ENCODE measurements around the gene PRR20B.

DNA sequence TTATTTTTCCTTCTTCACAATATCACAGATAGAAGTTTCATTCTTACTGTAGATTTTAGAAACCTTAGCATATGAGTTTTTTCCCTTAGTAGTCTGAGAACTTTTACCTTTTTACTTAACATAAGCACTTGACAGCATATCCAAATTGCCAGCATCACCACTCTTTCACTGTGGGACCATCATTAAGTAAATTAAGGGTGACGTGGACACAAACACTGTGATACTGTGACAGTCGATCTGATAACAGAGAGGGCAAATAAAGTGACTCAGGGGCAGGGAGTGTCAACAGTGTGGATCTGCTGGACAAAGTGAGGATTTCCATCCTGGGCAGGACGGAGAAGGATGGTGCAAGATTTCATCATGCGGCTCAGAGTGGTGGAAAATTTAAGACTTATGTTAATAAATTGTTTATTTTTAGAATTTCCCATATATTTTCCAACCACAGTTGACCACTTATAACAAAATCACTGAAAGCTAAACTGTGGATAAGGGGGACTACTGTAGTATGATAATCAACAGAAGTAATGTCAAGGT is 60.0 kb upstream of the WDFY2 start:
- PRO-cap = no peak

DNA sequence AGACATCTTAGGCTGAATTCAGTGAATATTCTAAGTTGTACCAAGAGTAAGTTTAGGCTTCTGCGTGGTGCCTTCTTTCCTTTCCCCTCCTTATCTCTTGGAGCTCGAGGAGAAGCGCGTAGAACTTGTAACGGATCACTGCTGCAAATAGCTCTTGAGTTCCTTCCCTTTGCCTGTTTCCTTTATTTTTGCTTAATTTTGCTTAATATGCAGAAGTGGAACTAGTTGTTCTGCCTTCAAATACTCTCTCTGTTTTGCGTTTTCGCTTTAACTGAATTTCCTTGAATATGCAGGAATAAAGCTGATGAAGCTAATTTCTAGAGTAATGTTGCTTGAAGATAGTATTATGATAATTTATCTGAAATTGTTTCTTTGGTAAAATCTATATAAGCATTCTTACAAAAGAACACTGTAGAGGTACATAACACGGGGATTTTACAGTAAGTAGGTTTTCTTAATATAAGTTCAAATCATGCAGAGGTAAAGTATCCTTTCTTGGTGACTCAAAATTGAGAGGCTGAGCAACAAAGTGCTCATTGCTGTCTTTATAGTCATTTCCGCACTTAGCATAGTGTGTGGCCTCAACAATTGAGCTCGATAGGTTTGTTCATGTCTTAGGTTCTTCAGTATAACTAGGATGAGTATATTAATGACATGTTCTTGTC is 1.2 kb downstream of the WDFY2 start:
- PRO-cap = unidirectional peak, minus-strand start at position 149 of the sequence

DNA sequence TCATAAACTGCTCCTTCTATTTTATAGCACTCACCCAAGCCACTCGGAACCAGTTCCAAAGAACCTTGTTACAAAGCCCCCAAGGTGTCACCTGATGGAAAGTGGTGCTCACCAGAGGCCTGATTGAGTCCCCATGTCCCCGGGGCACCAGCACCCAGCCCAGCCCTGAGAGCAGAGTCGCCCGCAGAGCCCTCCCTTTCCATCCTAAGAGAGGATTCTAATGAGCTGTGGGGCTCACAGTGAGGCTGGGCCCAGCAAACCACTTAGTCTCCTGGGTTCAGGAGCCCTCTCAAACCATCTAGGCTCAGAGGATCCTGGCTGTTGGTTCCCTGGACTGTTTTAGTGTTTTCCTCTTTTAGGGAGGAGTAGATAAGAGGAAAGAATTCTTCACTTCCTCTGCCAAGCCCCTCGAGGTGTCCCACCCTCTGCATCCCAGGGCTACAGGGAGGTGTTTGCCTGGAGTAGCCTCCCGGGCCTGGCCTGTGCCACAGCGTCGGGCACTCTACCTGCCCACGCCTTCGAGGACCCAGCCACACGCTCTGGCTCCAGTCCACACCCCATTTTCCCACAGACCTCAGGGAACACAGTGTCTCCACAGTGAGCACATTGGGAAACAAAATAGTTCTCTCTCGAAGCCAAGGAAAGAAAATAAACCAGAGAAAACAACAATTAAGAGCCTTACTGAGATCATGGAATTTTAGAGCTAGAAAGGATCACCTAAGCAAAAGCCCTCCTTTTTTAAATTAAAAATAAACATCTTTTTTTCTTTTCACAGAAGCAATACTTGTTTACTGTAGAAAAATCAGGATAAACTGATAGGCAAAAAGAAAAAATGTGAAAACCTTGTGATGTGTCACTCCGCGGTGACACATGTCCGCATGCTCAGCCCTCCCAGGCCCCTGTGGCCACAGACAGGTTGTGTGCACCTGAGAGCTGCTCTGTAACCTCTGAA is 34.3 kb downstream of the DHRS12 start:
- PRO-cap = no peak

DNA sequence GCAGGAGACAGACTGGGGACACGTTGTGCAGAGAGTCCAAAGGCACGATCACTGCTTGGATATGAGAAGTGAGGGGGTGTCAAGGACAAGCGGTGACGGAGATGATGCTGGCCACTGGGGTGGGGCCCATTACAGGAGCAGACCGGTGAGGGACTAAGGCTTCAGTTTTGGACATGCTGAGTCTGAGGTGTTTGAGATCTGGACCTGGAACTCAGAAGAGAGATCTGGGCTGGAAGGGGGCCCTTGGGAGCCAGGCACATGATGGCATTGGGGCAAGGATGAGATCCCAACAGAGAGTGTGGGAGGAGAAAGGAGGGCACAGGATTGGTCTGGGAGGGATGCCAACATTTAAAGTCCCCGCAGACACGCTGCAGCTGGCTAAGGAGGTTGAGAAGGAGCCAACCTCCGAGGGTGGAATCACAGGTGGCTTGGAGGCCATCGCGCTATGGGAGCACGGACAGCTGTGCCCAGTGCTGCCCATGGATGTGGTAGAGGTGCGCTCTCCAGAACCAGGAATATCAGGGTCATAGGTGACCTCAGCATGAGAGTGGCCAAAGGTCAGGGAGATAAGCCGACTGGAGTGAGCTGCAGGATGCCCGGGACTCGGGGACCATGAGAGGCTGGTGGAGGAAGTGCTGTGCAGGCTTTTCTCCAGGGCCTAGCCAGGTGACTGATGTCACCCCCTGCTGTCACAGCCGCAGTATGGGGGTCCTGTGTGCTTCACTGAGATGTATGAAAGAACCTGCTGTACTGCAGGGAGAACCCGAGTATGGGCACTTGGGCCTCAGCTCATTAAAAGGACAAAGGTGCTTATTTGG is 21.8 kb downstream of the DHRS12 start:
- PRO-cap = no peak

DNA sequence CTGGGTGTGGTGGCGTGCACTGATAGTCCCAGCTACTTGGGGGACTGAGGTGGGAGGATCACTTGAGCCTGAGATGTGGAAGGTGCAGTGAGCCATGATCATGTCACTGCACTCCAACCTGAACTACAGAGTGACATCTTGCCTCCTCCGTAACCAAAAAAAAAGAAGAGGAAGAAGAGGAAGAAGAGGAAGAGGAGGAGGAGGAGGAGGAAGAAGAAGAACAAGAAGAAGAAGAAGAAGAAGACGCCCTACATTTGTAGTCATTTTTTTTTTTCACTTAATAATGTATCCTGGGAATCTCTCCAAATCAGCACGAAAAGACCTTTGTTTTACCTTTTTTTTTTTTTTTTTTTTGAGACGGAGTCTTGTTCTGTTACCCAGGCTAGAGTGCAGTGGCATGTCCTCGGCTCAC is 6.2 kb upstream of the TMEM272 start:
- PRO-cap = no peak

DNA sequence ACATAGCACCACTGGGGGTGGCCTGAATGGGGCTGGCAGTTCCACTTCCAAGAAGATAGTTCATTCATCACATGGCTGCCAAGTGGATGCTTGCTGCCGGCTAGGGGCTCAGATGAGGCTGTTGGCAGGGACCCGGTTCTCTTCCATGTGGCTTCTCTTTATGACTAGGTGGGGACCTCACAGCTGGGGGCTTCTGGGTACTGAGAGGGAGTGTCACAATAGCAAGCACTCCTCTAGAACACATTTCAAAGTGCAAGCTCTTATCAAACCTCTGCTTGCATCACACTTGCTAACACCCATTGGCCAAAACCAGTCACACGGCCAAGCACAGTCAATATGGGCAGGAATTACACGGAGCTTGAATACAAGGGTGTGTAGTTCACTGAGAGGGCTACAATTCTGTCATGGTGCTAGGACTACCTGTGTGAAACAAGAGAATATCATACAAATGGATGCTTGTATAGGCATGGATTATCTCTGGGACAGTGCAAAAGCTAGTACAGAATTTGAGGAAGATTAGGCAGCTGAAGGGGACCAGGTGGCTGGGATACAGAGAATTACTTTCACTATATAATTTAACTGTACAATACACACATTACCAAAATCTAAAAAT is 32.3 kb downstream of the ATP7B start:
- PRO-cap = no peak

DNA sequence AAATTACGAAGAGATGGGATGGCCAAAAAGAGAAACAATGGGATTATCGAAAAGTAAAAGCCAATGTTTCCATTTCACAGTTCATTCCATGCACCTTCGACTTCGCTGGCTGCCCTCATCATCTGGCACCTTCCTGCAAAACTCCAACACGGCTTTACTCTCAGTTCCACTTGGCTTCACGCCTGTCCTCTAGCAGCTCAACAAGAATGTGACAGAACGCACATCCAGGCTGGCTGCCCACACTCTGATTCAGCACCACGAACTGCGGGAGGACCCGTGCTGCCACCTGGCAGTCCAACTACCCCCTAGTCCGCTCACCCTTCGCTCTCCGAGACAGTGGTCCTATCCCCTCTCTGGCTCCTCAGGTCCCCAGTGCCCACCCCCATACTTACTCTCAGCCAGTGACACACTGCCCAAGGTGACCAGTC is 11.7 kb downstream of the ATP7B start:
- PRO-cap = no peak

DNA sequence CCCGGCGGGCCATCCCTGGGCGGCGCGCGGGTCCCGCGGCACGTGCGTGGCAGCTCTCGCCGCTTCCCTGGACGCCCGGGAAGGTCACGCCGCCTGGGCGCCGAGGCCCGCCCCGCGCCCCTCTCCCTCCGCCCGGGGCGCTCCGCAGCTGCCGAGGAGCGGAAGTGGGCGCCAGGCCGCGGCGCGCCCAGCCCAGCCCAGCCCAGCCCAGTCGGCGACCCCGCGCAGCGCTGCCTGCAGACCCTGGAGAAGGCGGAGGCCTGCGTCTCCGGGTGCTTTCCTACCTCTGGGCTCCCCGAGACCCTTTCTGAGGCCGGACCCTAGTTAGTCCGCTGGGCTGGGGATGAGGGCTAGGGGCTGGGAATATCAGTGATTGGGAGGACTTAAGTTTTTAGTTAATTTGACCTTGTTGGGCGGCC is 42.0 kb upstream of the HNRNPA1L2 start:
- PRO-cap = unidirectional peak, minus-strand start at position 124 of the sequence

DNA sequence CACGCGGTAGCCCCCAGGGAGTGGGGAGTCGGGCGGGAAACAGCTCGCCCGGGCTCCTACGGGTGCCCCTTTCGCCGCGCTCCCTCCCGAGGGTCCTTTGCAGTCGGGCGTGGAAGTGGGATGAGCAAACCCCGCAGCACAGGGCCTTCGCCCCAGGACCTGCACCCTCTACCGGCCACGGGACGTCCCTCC is 478 bp downstream of the CNMD start:
- PRO-cap = no peak

GRCh38 chr13:52851151-52852139 is 3.0 kb upstream of the PCDH8 start:
- PRO-cap = no peak

- PRO-cap = no peak
Measured at GRCh38 chr13:54511244-54511829, 1482.7 kb downstream of the OLFM4 start.

- PRO-cap = no peak
Measured at GRCh38 chr13:55660031-55660633, 1480.6 kb upstream of the PRR20A start.

DNA sequence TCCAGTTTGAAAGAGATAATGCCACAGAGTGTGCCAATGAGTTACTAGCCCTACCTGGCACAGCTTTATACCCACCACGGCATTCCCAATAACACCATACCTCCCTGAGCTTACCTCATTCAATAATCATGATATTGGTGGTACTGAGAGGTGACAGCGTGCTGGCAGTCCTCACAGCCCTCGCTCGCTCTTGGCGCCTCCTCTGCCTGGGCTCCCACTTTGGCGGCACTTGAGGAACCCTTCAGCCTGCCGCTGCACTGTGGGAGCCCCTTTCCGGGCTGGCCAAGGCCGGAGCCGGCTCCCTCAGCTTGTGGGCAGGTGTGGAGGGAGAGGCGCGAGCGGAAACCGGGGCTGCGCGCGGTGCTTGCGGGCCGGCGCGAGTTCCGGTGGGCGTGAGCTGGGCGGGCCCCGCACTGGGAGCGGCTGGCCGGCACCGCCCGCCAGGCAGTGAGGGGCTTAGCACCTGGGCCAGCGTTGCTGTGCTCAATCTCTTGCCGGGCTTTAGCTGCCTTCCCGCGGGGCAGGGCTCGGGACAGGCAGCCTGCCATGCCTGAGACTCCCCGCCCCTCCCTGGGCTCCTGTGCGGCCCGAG is 405.3 kb upstream of the PRR20A start:
- PRO-cap = no peak

DNA sequence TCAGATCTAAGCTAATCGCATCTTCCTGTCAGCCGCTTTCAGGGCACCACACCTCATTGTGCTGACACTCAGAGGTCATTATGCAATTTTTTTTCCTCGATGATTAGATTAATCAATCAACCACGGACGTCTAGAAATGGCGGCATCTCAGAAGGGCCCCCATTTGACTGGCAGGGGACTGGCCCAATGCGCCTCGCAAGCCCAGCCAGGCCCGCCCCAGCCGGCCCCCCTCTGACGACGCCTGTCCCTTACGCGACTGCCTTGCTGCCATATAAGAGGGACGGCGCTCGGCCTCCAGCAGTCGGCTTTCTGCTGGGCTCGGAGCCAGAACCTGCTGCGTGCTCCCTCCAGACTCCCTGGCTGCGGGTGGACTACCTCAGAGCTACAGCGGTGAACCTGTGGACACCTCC is at the start of gene PRR20B:
Gene PRR20B, plus strand, starts transcription at position 270 of the 410 bp plus-strand sequence.
- PRO-cap = no peak

GRCh38 chr13:57601380-57601758 is 30.2 kb upstream of the PCDH17 start:
- PRO-cap = no peak

DNA sequence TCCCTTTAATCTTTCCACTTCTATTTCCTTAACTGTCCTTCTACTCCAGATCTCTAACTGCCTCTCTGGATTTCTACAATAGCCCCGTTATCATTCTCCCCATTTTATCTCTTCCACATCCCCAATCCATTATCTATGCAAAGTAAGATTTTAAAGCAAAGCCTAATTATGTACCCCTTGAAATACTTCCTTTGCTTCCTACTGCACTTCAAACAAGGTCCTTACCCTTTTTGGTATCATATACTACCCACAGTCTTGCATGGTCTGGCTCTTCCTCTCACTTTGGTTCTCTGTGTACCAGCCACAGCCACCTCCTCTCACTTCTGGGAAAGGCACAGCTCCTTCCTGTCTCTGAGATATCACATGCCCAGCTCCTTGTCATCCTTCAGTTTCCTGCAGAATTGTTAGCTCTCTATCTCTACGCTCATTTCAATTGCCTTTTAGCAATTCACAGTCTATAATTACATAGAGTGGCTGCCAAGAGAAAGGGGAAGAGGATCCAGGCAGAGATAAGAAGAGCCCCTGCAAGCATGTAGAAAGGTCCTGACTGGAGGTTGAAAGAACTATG is 933.3 kb downstream of the DIAPH3 start:
- PRO-cap = no peak

DNA sequence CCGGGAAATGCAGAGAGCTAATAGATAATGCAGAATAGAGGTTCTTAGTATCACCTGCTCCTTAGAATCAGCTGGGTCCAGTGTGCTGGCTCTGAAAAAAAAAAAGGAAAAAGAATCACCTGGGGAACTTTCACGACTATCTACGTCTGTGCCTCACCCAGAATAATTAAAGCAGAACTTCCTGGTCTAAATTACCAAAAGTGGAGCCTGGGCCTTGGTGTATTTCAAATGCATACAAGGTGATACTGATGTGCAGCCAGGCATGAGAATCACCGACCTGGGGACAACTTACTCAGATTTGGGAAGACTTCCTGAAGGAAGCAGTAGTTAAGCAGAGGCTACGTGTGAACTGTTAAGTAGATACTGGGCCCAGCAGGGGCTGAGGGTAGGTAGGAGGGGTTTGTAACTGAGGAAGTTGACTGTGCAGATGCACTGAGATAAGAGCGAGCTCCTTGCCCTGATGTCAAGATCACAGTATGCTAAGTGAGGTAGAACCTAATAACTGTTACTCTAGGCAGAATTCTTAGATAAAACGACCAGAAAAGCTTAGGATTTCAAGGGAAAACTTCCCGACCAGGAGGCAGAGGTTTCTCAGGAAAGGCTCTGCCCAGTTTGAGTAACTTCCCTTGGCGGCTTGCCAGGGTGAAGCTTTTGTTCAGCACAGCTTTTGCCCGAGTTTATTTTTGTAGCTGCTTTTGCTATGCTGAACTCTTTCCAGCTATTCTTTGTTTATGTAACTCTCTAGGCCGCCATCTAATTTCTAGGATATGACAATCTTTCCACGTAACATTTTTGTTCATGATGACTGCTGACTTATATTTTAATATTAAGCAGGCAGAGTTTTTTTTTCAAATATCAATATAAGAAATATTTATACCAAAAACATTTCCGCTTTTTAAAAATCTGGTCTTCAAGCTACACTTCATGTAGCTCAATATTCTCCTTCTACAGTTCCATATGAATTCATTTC is 632.1 kb downstream of the DIAPH3 start:
- PRO-cap = no peak

DNA sequence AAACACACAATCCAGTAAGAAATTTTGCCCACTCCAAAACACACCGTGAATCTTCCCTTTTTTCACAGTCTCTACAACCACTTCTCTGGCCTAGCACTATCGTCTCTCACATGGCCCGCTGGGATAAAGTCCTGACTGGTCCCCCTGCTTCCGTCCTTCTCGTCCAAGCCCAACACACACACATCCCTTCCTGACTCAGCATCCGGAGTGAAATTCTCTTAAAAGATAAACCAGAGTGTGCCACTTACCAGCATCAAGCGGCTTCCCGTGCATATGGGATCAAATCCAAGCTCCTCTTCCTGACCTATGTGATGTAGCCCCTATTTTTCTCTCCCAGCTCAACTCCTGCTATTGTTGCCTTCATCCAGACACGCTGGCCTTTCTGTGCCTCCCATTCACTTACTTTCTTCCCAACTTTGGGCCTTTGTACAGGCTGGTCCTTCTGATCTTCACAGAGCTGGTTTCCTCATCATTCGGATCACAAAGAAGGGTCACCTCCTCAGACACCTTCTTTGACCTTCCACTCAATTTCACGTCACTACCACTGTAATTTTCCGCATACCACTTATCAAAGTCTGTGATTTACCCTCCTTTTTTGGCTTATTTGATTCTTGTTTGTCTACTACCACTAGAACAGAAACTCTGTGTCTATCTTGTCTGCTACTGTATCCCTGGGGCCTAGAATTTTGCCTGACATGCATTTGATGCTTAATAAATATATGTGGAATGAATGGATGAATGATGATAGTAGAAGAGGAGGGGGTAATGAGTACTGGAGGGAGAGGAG is 530.3 kb downstream of the DIAPH3 start:
- PRO-cap = no peak

DNA sequence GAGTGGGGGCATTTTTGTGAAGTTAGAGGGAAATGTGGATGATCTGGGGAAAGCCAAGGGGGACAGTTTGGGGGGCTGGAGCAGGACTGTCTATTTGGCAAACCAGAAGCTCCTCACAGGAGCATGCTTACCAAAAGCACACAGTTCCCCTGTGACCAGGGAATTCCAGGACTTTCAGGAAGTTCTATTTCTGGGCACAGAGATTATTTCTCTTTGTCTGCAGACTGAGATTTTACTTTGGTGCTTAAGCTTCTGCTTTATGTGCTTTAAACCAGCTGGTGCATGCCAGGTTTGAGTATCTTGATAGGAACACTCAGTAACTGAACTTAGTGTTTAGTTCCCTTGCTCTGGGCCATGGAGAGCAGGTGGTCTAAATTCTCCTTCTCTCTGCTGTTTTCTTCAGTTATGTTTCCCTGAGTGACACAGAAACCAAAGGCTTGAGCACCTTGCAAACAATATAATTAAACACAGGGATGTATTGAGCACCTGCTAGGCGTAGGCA is 525.2 kb downstream of the DIAPH3 start:
- PRO-cap = no peak

DNA sequence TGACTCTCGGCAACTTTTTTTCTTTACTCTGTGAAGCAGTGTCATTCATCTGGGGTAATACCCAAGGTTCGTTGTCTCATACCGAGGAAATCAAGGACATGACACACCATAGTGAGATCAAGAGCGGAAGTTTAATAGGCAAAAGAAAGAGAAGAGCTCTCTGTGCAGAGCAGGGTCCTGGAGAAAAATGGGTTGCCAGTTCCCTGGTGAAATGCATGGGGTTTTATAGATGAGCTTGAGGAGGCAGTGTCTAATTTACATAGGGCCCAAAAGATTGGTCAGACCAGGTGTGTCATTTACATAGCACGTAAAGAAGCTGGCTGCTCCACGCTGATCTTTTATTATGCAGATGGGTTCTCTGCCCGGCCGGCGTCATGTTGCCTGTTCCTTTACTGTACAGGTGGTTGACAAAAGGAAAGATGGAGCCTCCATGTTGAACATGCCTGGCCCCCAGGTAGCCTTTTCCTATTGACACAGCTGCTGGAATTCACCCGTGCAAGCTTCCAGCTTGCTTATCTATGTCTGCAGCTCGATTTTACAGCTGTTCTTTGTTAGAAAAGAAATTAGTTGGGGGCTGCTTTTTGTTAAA is 97.8 kb upstream of the DIAPH3 start:
- PRO-cap = no peak